ENCODE results near the gene TERB2.

DNA sequence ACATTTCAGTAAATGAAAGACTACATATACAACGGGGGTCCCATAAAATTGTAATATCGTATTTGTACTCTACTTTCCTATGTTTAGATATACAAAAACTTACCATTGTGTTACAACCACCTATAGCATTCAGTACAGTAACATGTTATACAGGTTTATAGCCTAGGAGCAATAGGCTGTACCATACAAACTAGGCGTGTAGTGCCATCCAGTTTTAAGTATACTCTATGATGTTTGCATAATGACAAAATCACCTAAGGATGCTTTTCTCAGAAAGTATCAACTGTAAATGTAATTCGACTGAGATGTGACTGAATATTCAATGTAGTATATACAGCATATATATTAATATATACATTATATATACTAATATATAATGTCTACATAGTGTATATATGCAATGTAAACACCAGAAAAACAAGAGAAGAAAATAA is 1.5 kb upstream of the GANC start:
- PRO-cap: no peak

DNA sequence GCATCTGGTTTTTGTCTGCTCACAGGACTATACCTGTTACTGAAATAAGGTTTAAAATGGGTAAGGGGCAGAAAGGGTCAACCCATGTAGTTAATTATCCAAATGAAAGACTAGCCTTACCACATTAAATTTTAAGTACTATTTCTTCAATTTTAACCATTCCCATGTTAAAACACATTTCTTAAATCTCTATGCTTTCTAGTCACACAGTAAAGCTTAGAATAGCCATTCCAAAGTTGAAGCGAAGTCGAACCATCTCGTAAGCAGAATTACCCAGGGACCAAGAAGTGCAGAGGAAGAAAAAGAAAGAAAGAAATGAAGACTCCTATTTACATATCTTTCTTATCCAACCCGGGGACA is 465 bp upstream of the GANC start:
- PRO-cap: no peak

GRCh38 chr15:42287647-42287951 is 14.4 kb upstream of the TMEM87A start:
- PRO-cap: no peak

- PRO-cap: no peak
These were observed 63.4 kb downstream of the ZNF106 start for GRCh38 chr15:42427424-42428055.

GRCh38 chr15:42531302-42531898 is 17.2 kb downstream of the LRRC57 start:
- PRO-cap: no peak

DNA sequence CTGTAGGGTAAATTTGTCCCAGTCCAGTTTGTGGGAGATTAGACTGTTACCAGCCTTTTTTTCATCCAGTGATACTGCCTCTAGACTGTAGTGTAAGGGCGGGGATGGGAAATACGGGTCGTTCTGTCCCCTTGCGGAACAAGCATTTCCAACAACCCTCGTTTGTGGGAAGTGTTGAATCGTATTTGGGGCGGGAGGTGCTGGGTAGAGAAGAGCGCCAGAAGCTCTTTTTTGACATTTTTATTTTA is 476 bp downstream of the HAUS2 start:
- PRO-cap: no peak

- PRO-cap: no peak
These were observed 6.2 kb upstream of the CDAN1 start for GRCh38 chr15:42742638-42743946.

GRCh38 chr15:42776663-42777314 is 39.9 kb upstream of the CDAN1 start:
- PRO-cap: no peak

- PRO-cap: no peak
These were observed 48.2 kb downstream of the TTBK2 start for GRCh38 chr15:42872352-42872885.

- PRO-cap: no peak
These were observed 14.0 kb upstream of the TGM7 start for GRCh38 chr15:43315859-43316556.

- PRO-cap: no peak
These were observed 18.1 kb downstream of the ZSCAN29 start for GRCh38 chr15:43352811-43353152.

DNA sequence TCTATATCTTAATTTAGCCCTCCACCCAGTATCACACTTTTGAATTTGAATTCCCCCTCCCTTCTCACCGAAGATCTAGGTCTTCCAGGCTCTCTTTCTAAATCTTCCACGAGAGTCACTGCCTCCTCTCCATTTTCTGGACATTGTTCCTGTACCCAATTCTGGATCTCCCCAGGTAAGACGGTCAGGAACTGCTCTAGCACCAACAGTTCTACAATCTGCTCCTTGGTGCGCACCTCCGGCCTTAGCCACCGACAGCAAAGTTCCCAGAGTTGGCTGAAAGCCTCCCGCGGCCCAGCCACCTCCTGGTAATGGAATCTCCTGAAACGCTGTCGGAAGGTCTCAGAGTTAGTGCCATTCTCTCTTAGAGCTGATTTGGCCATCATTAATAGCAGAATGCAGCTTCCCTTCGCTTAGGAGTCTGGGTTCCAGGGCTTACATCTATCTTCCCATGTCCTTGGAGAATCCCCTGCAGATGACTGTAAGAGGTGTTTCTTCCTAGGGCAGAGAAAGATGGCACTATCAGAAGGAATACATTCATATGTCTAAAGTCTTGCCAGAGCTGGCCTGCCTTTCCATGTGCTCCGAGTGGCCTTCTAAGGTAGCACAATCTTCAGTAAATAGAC is 1.2 kb downstream of the ZSCAN29 start:
- PRO-cap: no peak

- PRO-cap: no peak
These were observed 8.2 kb downstream of the MAP1A start for GRCh38 chr15:43525176-43526394.

DNA sequence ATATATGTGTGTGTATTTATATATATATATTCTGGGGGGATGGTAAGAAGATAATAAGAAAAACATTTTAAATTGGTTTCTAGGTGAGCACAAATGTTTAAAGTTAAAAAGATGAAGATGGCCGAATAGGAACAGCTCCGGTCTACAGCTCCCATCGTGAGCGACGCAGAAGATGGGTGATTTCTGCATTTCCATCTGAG is 36.7 kb upstream of the GOLM2 start:
- PRO-cap: no peak

DNA sequence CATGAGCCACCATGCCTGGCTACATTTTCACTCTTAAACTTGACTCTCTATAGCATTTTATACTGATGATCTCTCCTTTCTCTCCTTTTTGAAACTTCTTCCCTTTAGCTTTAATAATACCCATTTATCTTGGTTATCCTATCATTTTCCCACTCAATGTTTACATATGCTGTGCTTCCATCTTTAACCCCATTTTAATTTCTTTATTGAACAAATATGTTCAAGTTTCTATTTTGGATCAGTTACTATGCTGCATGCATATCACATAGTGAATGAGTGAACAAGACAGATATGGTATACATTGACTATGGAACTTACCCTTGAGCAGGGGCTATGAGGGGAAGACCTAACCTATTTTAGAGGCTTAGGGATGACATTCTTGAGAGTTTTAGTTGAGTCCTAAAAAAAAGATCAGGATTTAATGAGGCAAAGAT is 12.7 kb downstream of the GOLM2 start:
- PRO-cap: no peak

GRCh38 chr15:44426678-44426953 is 813 bp upstream of the CTDSPL2 start:
- PRO-cap: no peak

DNA sequence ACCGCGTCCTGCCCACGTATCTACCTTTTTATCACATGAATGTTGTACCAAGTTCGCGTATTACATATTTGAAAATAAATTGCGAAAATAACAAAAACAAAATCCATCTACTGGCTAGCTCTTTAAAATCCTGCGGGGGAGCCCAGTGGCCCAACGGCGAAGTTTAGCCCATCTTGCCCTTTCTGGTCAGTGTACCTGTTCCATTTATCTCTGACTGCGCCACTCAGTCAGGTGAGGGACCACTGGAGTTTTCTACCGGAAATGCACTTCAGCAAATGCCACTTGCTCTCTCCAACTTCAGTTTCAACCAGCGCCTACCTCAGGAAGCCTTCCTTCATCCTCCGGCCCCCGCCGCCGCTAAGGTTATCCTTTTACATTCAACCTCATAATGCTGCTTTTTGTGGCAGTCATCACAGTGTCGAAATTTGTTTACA is 1.1 kb upstream of the EIF3J start:
- PRO-cap: no peak

DNA sequence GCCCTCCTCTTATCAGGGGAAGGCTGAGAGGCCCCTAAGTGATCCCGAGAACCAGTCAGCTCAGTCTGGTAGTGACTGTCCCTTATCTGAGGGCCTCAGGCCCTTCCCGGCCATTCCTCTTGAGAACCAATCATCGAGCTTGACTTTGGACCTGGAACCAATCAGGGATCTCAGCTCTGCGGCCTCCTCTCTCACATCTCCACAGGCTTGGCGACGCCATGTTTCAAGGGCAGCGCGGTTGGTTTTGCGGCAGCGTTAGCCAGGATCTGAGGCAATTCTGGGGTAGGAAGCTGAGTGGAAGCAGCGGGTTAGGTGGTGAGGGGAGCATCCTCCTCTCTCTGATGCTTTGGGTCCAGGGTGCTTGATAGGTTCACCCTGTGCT is at the start of gene TERB2:
Gene TERB2 (plus strand): TSS at position 187 of the 382 bp plus-strand sequence.
- PRO-cap: no peak

GRCh38 chr15:45023930-45024390 is 965 bp downstream of the SORD start:
- PRO-cap: no peak

GRCh38 chr15:45164792-45165791 is 22.7 kb downstream of the SHF start:
- PRO-cap: no peak